Neural progenitor cell (in vitro differentiated cells): ENCODE results near the genes SPNS1, KIF22 and CDIPT.

- RAMPAGE, long total RNA, result no peak
These were observed 6.3 kb downstream of the SH2B1 start for GRCh38 chr16:28869875-28870445.

- RAMPAGE, long total RNA, result start-site peak on the minus strand at chr16:28879883-28879941, 346 and 288 reads in 2 replicates
These were observed 1.5 kb downstream of the ATP2A1 start for GRCh38 chr16:28879375-28880520.

GRCh38 chr16:28973852-28974998 lies at the start of gene SPNS1:
Gene SPNS1, plus strand, starts transcription at chr16:28974778.
- RAMPAGE, long total RNA, result no peak

GRCh38 chr16:28974999-28975742 lies 593 bp downstream of the SPNS1 start:
- RAMPAGE, long total RNA, result no peak

DNA sequence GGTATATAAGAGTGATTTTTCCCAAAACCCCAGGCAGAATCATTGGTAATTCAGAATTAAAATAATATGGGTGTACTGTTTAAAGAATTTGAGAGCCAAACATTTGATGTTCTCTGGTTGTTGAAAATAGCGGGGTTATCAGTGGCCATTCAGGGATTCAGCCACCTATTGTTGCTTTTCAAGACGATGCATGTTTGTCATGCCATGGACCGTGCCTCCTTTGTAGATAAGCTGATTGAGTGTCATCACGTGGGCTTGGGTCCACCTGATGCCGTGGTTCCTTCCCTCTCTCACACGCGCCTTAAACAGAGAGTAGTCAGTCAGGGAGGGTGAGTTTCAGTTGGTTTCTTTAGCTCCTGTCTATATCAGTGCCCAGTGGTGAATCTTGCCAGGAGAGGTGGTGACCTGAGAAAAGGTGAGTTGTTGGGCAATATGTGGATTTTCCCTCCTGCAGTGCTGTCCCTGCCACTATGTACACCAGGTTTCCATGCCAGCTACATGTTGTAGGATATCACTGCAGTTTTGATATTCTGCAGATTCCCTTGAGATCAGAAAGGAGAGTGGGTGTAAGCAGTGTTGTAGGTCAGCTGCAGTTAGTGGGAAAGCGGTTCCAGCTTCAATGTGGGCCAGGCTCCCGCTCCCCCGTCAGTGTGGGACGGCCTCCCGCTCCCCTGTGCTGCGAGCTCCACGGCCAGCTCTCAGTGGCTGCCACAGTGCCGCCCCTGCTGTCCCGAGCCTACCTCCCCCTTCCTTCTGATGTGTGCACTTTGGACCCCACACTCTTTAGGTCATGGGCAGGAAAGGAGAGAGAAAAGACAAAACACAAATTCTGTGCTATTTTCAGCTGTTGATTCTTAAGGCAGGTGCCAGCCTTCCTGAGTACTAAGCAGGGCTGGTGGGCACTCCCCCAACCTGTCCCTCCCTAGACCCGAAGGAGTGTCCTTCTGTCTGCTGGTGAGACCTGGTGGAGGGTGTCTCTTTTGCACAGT lies 129.8 kb downstream of the LAT start:
- RAMPAGE, long total RNA, result no peak

DNA sequence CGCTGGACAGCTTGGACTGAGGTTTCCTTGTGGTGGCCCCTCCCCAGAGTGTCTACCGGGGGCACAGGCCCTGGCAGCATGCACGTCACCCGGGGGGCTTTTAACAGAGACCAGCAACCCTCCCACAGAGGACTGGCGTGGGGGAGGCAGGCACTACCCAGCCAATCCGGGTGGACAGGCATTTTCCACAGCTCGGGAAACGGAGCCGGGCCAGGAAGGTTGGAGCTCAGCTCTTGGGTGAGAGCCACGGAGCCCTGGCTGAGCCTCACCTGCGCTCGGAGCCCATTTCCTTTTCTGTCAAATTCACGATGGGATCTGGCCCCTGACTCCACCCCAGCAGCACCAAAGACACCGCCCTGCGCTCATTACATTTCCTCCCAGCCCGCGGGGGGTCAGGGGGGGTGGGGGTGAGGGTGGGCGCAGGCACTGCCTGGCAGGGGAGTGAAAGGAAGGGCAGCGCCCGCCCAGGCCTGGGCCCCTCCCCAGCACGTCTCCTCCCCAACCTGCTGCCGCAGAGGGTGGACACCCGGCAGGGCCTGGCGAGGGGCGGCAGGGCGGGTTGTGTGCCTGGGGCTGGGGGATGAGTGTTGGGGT lies 145.3 kb downstream of the LAT start:
- RAMPAGE, long total RNA, result no peak

GRCh38 chr16:29154666-29155434 lies 170.0 kb downstream of the LAT start:
- RAMPAGE, long total RNA, result no peak

DNA sequence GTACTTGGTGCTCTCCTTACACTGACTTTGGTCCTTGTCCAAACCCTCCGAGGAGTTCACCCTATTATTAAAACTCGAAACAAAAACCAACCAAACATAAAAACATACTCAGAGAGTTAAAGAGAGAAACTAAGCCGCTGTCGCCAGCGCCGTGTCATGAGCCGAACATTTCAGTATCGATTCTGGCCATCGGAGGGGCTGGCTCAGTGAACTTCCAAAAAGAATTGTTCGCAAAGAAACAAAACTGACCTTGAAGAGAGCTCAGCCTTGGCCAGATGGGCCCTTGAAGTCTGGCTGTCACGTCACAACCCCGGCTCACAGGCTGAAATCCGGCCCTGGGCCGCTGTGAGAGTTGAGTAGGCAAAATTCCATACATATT lies 174.6 kb downstream of the LAT start:
- RAMPAGE, long total RNA, result no peak

GRCh38 chr16:29284938-29285852 lies 121.3 kb downstream of the NPIPB11 start:
- RAMPAGE, long total RNA, result no peak

GRCh38 chr16:29288387-29289184 lies 117.9 kb downstream of the NPIPB11 start:
- RAMPAGE, long total RNA, result no peak

GRCh38 chr16:29641022-29641414 lies 22.0 kb upstream of the SPN start:
- RAMPAGE, long total RNA, result no peak

- RAMPAGE, long total RNA, result no peak
These were observed 18.3 kb downstream of the QPRT start for GRCh38 chr16:29697186-29697809.

DNA sequence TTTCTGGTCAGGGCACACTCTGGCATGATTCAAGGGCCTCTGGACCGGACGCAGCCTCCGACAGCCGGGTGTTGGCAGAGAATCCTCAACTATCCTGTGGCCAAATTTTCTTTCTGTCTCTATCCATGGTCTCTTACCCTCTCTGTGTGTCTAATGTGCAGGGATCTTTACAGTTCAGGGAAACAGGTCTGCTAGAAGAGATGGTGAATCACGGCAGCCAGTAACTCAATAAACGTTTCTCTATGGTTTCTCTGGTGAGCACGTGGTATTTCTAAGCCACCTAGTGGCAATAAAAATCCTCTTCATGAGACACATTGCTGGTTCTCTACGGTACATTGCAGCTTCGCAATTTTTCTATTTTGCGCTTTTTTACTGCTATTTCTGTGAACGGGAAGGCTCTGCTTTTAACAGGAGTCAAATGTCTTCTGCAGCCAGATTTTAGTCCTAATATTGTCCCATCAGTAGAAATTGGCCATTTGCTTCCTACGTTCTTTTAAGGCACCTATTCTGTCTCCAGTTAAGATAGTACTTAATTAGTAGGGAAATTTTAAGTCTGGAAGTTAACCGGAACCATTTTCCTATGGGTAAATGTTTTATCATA lies 31.4 kb downstream of the QPRT start:
- RAMPAGE, long total RNA, result no peak

- RAMPAGE, long total RNA, result no peak
These were observed 9.0 kb downstream of the C16orf54 start for GRCh38 chr16:29736671-29737273.

DNA sequence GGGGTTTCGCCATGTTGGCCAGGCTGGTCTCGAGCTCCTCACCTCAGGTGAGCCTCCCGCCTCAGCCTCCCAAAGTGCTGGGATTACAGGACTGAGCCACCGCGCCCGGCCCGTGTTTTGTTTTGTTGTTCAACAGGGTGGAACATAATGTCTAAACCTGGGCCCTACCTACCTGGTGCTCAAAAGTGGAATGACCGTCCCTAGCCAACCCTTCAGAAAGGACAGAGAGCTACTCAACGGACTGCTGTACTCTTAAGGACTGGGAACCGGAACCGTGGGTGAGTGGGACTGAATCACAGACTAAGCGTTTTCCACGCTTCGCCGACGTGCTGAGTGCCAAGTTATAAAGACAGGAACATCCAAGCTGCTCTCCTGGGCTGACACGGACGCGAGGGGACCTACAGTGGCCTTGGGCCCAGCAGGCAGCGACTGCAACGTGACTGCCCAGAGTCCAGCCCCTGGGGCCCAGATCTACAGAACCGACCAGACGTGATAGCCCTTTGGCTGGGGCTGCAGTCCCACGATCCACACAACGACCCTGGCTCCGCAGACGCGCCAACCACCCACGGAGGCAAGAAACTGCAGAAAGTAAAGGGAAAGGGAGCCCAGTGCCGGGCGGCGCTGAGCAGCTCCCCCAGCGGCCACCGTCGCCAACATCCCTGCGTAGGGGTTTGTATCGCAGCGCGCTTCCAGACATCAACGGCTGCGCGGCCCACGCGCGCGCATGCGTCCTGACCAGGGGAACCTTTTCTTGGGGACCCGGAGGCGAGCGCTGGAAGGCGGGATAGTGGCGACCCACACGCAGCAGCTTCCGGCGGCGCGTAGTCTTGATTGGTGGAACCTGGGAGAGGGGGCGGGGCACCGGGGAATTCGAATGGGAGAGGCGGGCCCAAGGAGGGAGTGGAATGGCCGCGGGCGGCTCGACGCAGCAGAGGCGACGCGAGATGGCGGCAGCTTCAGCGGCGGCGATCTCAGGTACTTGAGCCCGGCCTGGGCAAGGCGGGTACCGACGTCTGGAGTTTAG lies at the start of gene KIF22:
TSS of gene KIF22 (plus strand) at position 897 of the 1,024 bp plus-strand sequence.
- RAMPAGE, long total RNA, result no peak

DNA sequence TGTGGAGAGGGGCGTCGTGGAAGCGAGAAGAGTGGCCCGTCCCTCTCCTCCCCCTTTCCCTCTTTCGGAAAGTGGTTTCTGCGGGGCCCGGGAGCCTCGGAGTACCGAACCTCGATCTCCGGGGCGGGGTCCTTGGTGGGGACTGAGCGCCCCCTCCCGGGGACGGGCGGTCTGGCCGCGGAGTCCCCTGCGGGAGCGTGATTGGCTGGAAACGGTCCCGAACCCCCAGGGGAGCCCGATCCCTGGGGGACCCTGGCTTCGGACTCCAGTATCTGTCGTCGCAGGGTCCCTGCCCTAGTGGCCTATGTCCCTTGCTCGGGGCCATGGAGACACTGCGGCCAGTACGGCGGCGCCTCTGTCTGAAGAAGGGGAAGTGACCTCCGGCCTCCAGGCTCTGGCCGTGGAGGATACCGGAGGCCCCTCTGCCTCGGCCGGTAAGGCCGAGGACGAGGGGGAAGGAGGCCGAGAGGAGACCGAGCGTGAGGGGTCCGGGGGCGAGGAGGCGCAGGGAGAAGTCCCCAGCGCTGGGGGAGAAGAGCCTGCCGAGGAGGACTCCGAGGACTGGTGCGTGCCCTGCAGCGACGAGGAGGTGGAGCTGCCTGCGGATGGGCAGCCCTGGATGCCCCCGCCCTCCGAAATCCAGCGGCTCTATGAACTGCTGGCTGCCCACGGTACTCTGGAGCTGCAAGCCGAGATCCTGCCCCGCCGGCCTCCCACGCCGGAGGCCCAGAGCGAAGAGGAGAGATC lies 443 bp downstream of the PAGR1 start:
- RAMPAGE, long total RNA, result start-site peak on the plus strand centred at position 226 of the sequence, 105 bp wide, 84 and 267 reads in 2 replicates

- RAMPAGE, long total RNA, result no peak
These were observed at the start of gene CDIPT for GRCh38 chr16:29862540-29863432. Gene CDIPT, minus strand, starts transcription at chr16:29863226.

DNA sequence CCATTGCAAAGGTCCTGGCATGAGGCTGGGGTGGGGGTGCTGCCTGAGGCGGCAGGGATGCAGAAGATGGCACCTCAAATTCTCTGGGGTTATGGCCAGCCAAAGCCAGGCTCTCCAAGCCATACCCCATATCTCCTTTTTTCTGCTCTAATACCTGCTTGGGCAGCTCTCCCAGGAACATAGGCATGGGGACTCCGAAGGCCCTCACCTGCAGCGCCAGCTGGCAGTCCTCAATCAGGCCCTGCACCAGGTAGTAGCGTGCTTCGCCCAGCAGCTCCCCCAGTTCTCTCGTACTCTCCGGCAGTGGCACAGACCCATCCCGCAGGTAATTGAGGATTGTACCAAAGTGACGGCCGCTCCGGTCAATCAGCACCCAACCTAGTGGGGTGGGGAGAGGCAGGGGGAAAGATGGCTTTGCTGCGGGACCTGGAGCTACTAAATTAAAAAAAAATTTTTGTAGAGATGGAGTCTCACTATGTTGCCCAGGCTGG lies 3.0 kb downstream of the KCTD13 start:
- RAMPAGE, long total RNA, result no peak

DNA sequence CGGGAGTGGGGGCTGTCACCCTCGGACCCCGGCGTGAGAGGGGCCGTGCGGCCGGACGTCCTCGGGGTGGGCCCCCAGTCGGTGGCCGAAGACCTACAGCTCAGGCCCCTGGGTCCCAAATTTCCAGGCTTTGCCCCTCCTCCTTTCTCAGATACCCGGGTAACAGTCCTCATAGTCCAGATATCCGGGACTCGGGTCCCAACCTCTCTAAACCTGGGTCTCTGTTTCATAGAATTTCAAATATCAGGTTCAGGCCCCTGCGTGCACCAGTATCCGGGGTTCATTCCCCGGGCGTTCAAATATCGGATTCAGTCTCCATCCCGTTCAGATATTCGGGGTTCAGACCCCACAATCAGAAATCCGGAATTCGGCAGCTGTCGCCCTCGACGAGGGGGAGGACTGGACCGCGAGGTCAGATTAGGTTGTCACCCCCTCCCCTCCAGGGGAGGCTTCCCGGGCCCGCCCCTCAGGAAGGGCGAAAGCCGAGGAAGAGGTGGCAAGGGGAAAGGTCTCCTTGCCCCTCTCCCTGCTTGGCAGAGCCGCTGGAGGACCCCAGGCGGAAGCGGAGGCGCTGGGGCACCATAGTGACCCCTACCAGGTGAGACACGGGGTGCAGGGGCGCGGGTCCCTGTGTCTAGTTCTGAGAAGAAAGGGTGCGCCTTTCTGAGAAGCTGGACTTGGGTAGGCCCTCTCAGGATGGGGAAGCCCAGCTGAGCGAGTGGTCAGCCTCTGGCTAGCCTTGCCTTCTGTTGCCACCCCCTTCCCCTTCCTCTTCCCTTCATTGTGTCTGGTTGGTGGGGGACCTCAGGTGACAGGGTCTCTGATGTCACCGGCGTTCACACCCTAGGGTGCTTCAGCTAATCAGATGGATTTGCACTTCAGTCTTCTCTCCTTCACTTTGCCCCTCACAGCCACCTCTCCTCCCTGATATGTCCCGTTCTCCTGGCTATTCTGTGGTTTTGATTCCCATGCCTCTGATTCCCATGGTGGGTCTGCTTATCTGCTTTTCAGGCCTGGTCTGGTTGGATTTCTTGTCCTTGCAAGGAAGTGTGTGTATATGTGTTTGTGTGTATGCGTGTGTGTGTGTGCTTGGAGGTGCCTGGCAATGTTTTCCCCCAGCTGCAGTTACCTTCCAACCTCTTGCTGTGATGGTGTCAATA lies 763 bp downstream of the TAOK2 start:
- RAMPAGE, long total RNA, result no peak

- RAMPAGE, long total RNA, result no peak
These were observed 716 bp downstream of the INO80E start for GRCh38 chr16:29996718-29997195.